Psoas muscle (tissue), 2 donors: Measurements from ENCODE around the genes AICDA and A2M.

- PRO-cap, 2 experiments = no peak in any of the 2 experiments
These were observed 12.0 kb downstream of the SLC2A3 start for GRCh38 chr12:7923902-7924506.

DNA sequence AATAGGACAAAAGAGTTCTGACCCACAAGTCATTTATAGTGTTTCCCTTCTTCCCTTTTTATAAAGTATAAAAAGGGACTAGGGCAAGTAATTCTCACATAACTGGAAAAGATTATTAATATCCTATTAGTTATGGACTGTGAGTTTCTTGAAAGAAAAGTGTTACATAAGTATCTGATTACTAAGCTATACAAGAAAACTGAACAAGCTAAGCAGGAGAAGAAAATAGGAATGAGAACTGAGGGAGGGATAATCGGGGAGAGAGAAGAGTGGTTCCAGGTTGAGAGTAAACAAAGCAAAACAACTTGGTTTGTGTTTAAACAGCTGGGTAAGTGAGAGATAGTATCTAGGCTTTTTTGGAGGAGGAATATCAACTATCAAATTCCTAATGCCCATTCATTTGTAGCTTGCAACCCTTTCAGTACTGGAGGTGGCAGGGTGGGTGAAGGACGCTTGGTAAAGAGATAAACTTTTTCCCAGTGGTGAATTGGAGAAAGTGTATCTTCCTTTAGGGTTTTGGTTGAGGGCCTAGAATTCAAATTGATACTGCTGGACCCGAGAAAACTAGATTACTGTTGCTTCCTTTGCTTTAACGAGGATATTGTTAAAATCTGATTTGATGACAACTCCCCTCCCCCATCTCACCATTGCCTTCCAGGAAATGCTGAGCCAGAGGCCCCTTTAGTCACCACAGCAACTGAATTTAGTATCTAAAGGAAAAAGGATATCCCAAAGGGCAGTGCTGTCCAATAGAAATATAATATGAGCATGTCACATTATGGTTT lies 1.9 kb upstream of the SLC2A3 start:
- PRO-cap, 2 experiments = no peak in any of the 2 experiments

- PRO-cap, 2 experiments = no peak in any of the 2 experiments
These were observed 32.9 kb upstream of the SLC2A3 start for GRCh38 chr12:7968942-7969245.

GRCh38 chr12:8018624-8019332 lies 13.7 kb upstream of the FOXJ2 start:
- PRO-cap, 2 experiments = peak in 1 of 2 experiments; most common plus-strand start chr12:8019165 (in 1); most common minus-strand start chr12:8018994 (in 1)

DNA sequence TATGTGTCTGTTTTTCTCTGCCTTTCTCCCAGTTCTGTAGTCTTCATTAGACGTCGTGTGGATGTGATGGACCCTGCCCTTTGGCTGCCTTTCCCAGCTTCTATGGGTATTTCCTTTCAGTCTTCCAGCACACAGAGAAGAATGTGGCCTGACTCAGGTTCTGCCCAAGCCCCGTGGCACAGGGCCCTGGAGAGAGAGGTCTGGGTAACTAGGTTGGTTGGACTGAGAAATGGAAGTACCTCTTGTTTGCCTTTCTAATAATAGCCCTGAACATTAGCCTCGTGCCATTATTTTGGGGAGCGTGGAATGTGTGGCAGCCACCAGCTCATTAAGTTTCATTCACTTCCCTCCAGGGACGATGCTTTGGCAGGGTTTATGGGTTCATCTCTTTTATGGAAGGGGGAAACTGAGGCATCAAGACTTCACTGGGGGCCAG lies 3.9 kb downstream of the FOXJ2 start:
- PRO-cap, 2 experiments = peak in 2 of 2 experiments; most common minus-strand start position 86 of the sequence (in 2)

DNA sequence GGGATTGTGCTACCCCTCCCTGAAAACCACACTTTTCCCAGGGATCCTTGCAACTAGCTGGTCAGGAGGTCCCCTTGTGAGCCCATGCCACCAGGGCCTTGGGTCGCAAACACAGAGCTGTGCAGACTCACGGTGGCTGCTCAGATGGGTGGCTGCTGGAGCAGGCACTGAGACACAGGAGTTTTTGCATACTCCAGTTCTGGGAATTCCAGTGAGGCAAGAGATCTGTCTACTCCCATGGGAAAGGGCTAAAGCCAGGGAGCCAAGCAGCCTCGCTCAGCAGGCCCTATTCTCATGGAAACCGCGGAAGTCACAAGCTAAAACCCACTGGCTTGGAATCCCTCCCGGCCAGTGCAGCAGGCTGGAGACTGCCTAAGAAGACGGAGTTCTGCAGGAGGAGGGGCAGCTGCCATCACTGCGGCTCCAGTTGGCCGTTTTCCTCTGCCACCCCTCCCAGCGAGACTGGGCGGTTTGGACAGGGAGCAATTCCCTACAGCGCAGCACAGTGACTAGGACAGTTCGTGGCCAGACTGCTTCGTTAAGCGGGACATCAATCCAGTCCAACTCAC lies 10.9 kb upstream of the ZNF705A start:
- PRO-cap, 2 experiments = no peak in any of the 2 experiments

GRCh38 chr12:8242177-8242688 lies 14.8 kb upstream of the FAM90A1 start:
- PRO-cap, 2 experiments = no peak in any of the 2 experiments

DNA sequence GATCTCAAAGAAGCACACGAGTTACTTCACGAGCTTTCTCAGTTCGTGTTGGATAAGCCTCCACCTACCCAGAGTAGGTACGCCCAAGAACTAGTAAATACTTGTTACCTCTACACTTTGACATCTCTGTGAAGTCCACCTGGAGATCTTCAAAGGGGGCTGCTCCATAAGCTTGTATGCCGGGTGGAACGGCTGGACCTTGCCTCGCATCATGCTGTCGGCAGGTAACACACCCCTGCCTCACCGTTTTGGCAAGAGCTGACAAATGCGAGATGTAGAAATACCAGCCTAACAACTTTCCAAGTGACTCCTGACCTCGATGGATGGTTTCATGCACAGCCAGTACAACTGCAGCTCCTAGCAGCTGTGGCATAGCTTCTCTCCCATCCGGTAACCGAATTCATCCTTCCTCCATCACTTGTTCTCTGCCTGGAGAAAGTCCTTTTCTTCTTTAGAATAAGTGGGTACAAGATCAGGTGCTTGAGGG lies 58.2 kb upstream of the FAM90A1 start:
- PRO-cap, 2 experiments = no peak in any of the 2 experiments

DNA sequence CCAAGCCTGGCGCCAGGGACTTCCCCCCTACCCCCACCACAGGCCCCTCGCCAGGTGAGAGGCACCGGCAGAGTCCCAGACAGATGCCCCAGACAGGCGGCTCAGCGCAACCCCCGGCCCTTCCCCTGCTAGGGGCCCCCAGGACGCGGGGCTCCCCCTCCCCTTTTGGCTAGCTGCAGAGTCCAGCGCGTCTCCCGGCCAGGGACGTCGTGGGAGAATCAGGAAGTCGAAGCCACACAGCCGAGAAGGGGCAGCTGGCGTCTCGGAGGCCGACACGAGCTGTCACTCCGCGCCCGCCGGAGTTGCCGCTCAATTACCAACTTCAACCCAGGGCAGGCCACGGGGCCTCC lies 65.9 kb upstream of the CLEC6A start:
- PRO-cap, 2 experiments = no peak in any of the 2 experiments

- PRO-cap, 2 experiments = no peak in any of the 2 experiments
These were observed 27.0 kb upstream of the CLEC4E start for GRCh38 chr12:8567764-8568090.

GRCh38 chr12:8611103-8611591 lies 1.5 kb downstream of the AICDA start:
- PRO-cap, 2 experiments = no peak in any of the 2 experiments

DNA sequence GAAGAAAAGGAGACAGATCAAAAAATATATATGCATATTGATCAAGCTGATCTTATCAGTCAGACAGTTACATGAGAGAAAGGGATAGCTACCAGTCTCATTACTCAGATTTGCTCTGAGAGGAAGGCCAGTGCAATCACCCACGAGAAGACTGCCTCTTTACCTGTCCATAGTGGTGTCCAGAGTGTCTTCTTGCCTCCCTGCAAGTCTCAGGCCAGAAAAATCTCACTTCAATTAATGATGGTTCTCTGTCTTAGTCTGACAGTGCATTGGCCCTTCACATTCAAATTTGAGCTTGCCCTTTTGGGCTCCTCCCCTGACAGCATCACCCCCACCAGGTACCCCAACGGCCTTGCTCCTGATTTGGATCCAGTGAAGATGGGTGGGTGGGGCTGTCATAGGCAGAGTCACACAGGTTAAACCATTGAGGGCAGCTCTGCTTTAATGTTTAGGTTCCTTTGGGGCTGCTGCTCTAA lies at the start of gene AICDA:
TSS of gene AICDA (minus strand) at position 263 of the 476 bp plus-strand sequence.
- PRO-cap, 2 experiments = no peak in any of the 2 experiments

DNA sequence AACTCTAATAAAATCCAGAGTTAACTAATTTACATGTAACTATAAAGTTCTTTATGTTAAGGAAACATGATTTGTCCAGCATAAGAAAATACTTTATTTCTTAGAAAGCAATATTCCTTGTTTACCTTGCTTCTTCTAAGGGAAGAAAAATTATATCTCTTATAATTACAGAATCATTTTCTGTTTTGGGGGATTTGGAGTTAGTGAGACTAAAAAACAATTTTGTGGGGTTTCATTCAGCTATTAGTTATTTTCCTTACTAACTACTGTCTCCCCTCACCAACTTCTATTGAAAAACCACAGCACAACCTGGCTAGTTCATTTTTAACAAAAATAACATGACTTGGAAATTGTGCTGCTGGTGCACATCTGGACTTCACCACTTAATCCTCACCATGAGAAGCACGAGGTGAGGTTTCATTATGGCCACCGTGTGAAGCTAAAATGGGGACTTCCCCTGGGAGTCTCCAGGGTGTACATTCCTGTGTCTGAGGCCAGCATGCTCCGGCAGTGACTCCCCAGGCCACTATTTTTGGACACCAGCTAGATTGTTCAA lies 16.6 kb upstream of the AICDA start:
- PRO-cap, 2 experiments = no peak in any of the 2 experiments

- PRO-cap, 2 experiments = no peak in any of the 2 experiments
These were observed 2.5 kb downstream of the A2M start for GRCh38 chr12:9113123-9113775.

DNA sequence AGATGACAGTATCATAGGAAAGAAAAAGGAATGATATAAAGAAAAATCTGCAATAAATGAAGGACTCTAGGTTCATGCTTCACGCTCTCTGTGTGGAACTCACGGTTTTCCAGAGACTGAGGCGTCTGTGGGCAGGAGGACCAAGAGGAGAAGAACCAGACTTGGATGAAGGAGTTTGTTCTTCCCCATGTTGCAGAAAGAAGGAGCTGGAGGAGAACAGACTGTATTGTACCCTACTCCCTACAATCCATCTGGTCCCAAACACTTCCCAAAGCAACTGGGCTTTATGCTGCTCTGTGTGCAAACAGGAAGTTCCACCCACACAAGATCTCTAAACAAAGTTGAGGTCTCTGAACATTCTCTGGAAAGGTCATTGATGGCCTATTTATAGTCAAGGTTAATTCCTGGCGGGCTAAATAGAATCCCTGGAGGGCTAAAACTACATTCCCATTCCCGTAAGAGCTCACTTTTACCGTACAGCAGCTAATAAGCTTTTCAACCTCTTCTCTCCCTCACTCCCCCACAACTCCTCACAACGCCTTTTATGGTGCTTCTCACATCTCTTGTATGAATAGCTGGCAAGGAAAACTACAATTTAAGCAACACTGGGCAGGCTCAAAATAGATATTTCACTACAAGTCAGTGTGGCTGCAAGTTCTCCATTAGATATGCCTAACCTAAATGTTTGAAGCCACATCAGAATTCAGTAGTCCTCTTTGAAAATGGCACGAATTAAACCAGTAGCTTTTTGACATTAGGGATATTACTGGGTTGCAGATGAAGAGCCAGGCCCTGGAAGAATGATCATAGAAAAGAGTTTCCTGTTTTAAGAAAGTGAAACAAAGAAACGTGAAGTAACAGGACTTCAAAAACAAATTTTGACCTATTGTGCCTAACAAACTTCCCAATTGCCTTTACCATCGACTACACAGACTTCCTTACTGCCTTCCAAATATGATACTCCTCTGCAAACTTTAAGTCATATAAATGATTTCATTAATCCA lies at the start of gene A2M:
TSS of gene A2M (minus strand) at position 259 of the 1,004 bp plus-strand sequence.
- PRO-cap, 2 experiments = peak in 2 of 2 experiments; most common minus-strand start position 259 of the sequence (in 2)

GRCh38 chr12:9120267-9120897 lies 4.7 kb upstream of the A2M start:
- PRO-cap, 2 experiments = no peak in any of the 2 experiments

GRCh38 chr12:9167382-9167677 lies 40.9 kb downstream of the PZP start:
- PRO-cap, 2 experiments = no peak in any of the 2 experiments

DNA sequence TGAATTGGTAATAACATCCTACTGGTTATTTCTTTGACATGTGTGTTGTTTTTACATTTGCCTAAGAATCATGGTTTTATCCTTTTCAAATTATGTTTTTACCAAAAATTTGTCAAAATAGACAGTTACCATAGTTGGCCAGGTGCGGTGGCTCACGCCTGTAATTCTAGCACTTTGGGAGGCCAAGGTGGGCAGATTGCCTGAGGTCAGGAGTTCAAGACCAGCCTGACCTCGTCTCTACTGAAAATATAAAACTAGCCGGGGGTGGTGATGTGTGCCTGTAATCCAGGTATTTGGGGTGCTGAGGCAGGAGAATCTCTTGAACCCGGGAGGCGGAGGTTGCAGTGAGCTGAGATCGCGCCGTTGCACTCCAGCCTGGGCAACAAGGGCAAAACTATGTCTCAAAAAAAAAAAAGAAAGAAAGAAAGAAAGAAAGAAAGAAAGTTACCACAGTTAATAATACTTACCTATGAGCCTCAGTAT lies 12.8 kb upstream of the PZP start:
- PRO-cap, 2 experiments = no peak in any of the 2 experiments

DNA sequence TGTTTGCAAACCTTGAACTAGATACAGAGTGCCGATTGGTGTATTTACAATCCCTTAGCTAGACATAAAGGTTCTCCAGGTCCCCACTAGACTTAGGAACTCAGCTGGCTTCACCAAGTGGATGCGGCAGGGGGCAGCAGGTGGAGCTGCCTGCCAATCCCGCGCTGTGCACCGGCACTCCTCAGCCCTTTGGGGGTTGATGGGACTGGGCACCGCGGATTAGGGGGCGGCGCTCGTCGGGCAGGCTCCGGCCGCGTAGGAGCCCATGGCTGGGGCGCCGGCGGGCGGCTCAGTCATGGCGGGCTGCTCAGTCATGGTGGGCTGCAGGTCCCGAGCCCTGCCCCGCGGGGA lies 157.5 kb downstream of the KLRB1 start:
- PRO-cap, 2 experiments = no peak in any of the 2 experiments

DNA sequence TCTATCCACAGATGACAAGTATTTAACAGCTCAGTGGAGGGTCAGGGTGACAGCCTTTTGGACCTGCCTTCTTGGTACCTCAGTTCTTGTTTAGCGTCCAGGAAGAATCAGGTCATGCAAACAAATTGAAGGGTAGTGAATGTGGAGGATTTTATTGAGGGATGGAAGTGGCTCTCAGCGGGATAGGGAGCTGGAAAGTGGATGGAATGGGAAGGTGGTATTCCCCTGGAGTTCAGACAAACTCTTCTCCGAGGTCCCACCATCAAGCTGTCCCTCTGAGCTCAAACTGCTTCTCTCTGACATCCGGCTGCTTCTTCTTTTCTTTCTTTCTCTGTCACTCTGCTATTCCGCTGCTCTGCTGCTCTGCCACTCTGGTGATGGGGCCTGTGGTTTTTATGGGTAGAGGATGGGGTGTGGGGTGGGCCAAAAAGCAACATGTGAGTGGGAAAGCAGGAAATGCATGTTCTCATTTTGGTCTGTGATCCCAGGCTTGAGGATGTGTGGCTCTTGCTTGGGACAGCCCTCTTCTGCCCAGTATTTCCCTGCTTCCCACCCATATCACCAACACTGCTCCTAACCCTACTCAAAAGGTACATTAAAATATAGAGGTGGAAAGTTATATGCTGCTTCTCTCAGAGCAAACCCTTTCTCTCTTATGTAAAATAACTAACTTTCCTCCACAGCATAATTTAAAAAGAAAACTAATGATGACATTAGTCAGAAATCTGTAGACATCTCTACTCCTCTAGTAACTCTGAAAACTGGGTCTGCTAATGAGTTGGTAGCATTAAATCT lies 32.7 kb downstream of the CLEC2D start:
- PRO-cap, 2 experiments = no peak in any of the 2 experiments